BE2C (cell line): ENCODE results near the gene PRKAA1.

DNA sequence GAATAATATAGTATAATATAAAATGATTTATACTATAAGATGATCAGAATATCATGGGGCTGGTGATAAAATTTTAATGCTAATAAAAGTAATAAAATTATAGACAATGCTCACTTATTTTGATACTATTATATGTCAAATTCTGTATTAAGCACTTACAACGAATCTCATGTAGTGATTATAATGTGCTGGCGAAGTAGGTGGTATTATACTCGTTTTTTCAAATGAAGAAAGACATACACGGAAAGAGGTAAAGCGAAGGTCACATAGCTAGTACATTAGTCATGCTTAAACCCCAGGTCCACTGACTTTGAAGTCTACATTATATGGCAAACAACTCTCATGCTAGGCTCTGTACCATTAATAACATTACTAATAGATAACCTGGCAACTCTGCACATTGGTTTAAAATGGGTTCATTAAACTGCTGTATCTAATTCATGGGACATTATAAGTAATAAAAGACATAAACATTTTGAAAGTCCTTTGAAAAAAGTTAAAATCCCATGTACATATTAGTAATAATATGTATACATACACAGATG is 21.3 kb downstream of the FYB1 start:
- RRBS, result no CpG with 5 or more reads among the region's 5 CpGs

- RRBS, result no CpG with 5 or more reads among the region's 4 CpGs
Observed at GRCh38 chr5:39394762-39395344, 29.9 kb downstream of the DAB2 start.

- RRBS, result no CpG with 5 or more reads among the region's 2 CpGs
Observed at GRCh38 chr5:40137975-40138475, 541.7 kb upstream of the PTGER4 start.

GRCh38 chr5:40383947-40384703 is 295.6 kb upstream of the PTGER4 start:
- RRBS, result no CpG with 5 or more reads among the region's 3 CpGs

DNA sequence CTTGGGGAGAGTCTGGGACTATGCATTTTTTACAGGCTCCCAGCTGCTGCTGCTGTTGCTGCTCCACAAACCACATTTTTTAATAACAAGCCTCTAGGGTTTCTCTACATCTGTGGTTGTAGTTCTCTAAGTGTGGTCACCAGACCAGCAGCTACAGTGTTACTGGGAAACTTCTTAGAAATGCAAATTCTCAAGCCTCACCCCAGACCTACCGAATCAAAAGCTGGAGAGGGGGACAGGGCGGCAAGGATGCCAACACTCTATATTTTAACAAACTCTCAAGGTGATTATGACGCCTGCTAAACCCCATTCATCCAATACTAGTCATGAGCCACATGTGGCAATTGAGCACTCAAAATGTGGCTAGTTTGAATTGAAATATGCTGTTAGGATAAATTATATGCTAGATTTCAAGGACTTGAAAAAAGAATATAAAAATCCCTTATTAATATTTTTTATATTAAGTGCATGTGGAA is 293.3 kb upstream of the PTGER4 start:
- RRBS, result no CpG with 5 or more reads among the region's 3 CpGs

GRCh38 chr5:40683237-40683764 is 3.6 kb downstream of the PTGER4 start:
- RRBS, result no CpG with 5 or more reads among the region's 1 CpG

DNA sequence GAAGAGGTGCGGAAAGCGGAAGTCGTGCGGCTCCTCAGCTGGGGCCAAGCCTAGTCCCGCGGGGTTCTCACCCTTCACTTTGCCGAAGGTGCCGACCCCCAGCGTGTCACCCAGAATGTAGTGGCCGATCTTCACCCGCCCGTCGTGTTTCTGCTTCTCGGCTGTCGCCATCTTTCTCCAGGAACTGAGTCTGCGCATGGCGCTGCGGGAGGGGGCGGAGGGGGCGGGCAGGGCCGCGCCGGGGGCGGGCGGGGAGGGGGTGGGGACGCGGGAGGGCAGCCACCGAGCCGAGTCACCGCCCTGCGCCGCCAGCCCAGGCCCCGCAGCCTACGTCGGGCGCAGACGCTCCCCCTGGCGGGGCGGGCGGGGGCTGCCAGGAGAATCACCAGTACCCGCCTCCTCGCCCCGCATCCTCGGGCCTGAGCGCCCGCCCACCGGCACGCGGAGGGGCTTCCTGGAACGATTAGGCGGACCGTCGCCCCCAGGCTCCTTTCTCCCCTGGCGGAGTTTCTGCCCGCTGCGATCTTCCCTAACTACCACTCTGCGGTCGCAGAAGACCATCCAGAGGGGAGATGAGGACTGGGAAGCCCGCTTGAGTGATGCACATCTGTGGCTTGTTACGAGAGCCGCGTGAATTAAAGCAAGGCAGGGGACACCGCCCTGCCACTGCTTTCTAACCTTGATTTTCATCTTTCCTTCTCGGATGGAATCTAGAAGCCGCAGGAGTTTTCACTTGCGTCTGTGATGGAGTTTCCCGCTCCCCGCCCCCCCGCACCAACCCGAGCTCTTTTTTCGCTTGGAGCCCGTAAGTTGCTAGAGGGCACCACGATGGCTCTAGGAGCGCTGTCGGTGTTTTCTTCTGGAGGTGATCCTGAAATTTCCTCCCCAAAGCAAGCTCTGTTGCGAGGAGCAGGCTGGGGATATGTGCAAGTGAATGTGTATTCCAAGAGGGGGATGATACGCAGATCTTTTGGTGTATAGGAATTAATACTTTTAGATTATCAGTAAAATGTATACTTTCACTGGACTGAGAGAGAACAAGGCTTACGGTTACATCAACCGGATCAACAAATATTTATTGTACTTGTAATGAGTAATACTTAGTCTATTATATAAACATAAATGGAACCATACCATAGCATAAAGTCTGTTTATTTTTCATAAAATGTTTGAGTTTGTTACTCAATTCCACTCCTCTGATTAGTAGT is at the start of gene PRKAA1:
Gene PRKAA1 (minus strand): TSS at position 383 of the 1,208 bp plus-strand sequence.
- RRBS, result no CpG with 5 or more reads among the region's 79 CpGs

- RRBS, result no CpG with 5 or more reads among the region's 1 CpG
Observed at GRCh38 chr5:42377556-42377986, 45.7 kb upstream of the GHR start.

- RRBS, result no CpG with 5 or more reads among the region's 3 CpGs
Observed at GRCh38 chr5:42566873-42567261, 143.6 kb downstream of the GHR start.

DNA sequence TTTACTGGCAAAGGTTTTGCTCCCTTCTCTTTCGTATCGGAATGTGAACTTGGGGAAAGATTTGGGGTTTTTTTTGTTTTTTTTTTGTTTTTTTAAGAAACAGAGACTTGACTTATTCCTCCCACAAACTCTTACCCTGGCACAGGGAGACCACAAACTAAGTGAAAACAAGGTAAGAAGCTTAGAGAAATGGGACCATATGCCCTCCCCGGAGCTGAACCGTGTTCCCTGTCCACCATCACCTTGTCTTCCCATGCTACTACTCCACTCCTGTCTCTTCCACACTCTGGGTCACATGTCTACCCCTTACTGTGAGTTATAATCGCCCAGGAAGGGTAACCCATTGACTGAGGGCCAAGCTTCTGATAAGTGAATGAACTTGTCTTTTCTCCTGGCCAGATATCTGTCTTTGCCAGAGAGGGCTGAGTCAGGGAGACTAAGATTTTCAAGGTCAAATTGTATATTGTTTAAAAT is 164.4 kb downstream of the GHR start:
- RRBS, result no CpG with 5 or more reads among the region's 5 CpGs

GRCh38 chr5:42626783-42626982 is 129.9 kb upstream of the CCDC152 start:
- RRBS, result no CpG with 5 or more reads among the region's 1 CpG

GRCh38 chr5:42646245-42646838 is 110.3 kb upstream of the CCDC152 start:
- RRBS, result no CpG with 5 or more reads among the region's 2 CpGs

DNA sequence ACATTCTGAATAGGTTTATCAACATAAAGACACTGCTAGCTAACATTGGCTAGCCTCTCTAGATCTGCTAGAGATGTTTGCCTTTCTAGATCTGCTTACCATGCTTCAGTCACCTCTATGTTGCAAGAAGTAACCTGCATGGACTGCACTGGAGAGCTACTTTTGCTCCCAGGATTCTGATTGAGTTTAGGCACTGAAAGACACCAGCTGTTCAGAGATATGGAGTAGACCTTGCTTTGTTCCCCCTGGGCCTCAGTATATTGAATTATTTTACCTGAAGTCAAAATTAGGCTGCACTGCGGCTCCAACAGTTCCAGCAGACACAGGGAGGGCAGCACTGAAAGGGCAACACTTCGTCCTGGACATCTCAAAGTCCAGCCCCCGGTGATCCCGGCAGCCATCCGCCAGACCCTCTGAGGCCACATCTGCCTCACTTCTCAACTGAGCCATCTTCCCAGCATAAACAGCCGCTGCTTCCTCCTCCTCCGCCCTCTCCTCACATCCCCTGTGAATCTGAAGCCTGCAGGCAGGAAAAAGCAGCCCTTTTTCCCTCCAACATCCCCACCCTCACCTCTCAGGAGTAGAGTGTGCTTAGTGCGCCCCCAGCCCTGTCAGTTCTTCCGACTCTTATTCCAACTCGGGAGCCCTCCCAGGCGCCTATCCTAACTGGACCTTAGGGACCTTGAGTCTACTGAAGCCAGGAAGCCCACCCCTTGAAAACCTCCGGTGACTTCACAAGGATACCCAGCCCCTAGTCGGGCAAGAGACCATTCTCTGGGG is 30.2 kb downstream of the ANXA2R start:
- RRBS, result no CpG with 5 or more reads among the region's 13 CpGs

DNA sequence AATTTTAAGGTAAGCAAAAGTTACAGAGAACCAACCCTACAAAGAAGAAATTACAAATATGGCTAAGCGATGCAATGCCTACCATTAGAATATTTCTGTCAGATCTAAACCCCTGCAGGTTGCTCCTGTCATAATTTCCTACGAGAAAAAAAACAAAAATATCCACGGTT is 980 bp upstream of the ANXA2R start:
- RRBS, result no CpG with 5 or more reads among the region's 3 CpGs

- RRBS, result no CpG with 5 or more reads among the region's 14 CpGs
Observed at GRCh38 chr5:43193362-43194158, 1.5 kb downstream of the NIM1K start.

DNA sequence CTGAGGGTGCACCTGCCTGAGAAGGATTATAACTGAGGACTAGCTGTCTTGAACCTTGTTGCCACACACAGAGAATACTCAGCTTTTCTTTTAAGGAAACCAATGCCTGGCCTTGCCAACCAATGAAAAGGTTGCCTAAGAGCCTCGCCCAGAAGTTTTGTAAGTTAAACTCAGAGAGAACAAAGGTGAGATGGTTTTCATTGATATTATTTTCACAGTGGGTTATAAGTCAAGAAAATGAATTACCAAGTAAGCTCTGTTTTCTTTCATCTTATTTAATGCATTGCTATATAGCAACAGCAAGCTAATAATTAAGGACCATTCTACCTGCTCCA is 45.0 kb downstream of the NIM1K start:
- RRBS, result no CpG with 5 or more reads among the region's 1 CpG

DNA sequence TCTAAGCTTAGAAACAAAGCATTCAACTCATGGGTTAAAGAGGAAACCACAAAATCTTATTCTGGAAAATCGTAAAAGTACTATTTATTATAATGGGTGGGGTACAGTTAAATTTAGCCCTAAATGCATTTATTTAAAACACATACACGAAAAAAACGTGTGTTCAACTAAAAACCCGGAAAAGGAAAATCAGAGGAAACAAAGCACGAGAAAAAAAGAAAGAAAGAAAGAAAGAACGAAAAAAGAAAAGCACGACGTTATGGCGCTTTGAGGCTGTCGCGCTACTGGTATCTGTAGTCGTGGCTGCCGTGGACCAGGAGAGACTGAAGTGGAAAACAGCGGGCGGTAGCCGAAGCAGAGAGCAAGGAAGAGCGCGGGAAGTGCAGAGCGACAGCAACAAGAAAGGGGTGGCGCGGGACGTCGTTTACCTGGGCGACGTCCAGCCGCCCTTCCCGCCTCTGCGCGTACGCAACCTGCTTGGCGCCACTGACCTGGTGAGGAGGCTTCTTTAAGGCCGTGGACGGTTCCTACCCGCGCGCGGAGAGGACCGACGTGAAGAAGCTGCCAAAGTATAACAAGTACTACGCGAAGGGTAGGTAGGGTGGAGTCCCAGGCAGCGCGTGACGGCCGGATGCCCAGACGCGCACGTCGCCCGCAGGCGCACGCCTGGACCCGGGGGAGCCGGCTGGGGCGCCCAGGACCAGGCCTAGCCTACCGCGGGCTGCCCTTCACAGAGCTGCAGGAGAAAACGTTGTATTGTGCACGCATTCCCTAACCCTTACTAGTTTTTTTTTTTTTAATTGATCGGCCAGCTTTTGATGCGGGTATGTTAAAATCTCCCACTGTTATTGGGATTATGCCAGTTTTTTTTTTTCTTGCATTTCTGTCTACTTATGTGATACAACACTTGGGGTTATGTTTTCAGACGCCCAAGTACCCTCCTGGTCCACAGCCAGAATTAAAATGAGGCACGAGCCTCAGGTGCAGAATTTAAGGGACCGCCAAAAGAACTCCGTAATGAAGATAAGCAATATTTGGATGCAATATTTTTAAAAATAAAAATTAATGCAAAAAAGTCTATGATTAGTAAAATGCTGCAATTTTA is 15.3 kb downstream of the CCL28 start:
- RRBS, result 17% methylated on average over 9 of the region's 65 CpGs

DNA sequence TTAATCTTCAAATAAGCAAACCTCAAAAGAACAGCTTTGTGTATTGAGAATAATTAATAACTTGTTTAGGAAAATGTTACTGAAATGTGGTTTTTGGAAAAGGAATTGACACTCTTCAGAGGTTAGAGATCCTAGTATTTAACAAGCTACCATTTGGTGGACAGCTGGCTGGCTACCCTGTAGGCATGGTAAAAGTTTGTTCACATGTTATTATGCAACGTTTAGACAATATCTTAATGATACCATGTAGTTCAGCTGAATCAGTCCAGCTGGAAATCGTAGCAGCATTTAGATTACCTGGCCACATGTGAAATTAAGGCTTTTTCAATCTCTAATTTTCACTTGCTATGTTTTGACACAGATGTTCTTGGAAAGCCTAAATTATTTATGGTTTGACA is 3.7 kb downstream of the FGF10 start:
- RRBS, result no CpG with 5 or more reads among the region's 2 CpGs

- RRBS, result 2% methylated on average over 32 of the region's 54 CpGs
Observed at GRCh38 chr5:45695435-45695962, 681 bp downstream of the HCN1 start.